Brain (tissue), 1 donor: Measurements from ENCODE around the genes HEY2 and THEMIS.

GRCh38 chr6:124223594-124224231 lies 420.0 kb downstream of the NKAIN2 start:
- RRBS: no CpG with 5 or more reads among the region's 3 CpGs

DNA sequence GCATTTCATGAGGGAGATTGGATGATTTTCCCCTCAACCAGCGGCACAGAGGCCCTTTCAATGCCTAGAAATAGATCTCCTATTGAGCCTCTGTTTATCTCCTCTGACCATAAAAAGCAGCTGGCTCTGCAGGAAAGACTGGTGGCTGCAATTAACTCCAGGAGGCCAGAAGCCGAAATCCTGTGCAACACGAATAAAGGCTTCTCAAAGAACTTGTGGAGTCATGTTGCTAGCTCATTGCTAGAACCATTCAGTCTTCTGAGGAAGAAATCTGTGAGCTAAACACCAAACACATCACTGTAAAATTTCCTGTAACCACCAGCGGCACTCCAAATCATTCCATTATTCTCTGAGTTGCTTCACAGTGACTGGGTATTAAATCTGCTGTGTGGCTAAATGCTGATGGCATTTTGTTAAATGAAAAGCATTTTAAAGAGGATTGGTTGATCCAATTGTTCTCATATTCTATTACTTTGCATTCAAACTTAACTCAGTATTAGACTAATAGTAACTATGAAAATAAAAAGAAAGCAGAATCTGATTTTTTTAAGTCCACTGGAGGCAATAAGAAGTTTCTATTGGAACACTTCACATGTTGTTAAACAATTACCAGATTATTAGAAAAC lies 49.0 kb upstream of the TPD52L1 start:
- RRBS: no CpG with 5 or more reads among the region's 4 CpGs

- RRBS: no CpG with 5 or more reads among the region's 7 CpGs
Observed at GRCh38 chr6:125201842-125202705, 48.5 kb downstream of the TPD52L1 start.

GRCh38 chr6:125357571-125358078 lies 55.9 kb upstream of the HDDC2 start:
- RRBS: no CpG with 5 or more reads among the region's 7 CpGs

DNA sequence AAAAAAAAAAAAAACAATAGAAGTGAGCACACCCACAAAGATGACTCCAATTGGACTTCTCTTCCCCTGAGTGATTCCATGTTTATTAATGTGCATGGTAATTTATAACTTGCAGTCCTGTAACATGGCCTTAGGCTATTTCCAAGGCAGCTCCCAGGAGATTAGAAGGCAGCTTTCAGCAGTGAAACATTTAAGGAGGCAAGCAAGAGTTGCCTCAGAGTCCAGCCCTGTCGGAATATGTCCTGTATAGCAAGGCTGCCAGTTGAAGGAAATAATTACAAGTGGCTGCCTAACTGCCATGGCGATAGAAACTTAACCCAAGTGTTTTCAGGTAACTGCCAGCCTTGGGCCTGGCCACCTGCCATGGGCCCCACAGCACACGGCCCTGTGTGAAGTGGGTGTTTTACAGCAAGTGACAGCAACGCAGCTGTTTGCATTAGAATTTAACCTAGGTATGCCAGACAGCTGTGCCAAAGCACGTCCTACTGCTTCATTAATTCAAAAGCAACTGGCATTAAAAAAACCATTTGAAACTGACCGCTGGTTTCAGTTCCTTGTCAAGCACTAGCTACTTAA lies 152.0 kb upstream of the HEY2 start:
- RRBS: no CpG with 5 or more reads among the region's 6 CpGs

DNA sequence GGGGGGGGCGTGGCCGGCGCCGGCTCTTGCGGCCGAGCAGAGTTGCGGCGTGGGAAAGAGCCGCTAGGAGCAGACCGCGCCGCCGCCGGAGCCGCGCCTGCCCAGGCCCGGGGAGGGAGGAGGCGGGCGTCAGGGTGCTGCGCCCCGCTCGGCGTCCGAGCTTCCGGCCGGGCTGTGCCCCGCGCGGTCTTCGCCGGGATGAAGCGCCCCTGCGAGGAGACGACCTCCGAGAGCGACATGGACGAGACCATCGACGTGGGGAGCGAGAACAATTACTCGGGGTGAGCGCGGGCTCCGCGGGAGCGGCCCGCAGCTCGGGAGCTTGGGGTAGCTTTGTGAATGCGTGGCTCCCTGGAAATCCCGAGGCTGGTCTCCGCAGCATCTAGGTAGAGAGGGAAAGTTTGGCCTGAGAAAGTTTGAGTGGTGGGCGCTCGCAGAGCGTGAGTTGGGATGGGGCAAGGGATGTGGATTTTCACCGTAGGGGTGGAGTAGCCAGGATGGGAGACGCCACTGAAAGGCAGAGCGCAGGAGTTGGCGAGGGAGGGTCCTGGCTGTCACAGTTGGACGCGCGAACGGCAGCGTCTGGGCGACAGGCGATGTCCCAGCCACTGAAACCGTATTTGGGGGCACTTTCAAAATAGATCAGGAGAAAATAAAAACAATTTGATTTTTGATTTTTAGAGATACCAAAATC lies at the start of gene HEY2:
Gene HEY2 (plus strand): TSS at position 54 of the 694 bp plus-strand sequence.
- RRBS: 2% methylated on average over 22 of the region's 66 CpGs

GRCh38 chr6:125791531-125792109 lies 860 bp downstream of the NCOA7 start:
- RRBS: no CpG with 5 or more reads among the region's 8 CpGs

DNA sequence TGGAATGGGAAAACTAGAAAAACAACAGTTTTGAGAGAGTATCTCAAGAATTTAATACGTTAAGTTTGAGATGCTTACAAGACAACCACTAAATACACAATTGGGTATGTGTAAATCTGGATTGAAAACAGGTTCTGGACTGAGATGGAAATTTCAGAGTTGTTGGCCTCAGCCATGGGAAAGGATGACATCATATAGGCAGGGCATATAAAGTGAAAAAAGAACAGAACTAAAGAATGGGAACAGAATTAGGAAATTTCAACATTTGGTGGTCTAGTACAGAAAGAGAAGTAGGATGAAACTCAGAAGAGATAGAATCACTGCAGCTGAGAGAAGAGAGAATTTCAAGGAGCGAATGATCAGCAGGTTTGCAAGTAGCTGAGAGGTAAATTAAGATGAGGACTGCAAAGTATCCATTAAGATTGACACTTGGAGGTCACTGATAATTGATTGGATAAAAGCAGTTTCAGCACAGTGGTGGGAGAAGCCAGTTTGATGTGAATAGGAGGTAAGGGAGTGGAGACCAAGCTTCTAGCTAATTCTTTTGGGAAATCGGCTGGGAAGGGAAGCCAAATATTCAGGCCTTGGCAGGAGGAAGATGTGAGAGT lies 37.3 kb downstream of the NCOA7 start:
- RRBS: no CpG with 5 or more reads among the region's 3 CpGs

- RRBS: no CpG with 5 or more reads among the region's 8 CpGs
Observed at GRCh38 chr6:125839334-125839828, 48.6 kb downstream of the NCOA7 start.

GRCh38 chr6:125845041-125845586 lies 54.4 kb downstream of the NCOA7 start:
- RRBS: no CpG with 5 or more reads among the region's 8 CpGs

DNA sequence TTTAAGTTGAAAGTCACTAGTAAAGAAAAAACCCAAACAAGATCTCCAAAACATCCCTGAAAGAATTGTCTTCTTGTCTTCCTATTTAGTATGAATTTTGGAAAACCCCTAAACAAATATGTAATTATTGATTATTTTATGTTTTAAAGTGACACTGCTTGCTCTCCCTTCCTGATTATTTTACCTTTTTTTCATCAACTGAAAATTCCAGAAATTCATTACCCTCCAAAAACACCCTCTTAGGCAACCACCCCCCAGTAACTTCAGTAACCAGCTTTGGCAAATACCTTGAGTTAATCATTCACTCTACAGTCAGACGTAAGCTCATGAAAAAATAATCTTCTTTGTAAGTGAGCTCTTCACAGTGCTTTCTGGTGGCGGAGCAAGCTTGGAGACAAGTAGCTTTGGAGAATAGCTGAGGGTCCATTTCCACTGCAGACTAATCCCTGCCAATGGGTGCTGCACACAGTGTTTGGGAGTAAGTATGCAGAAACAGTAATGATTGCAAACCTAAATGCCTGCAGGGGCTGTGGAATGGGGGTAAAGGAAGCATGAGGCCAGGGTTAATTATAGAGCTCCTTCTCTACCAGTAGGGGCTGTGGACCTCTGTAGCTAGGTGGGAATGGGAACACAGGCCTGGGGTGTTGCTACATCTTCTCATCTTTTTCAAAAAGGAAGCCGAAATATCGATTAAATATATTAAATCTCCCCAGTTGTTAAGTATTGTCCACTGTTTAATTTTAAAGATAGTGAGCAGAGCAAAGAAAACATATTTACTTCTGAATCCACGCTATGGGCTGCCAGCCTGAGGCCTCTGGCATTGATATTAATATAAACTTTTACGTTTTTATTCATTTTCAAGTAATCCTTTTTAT lies 56.8 kb upstream of the HINT3 start:
- RRBS: no CpG with 5 or more reads among the region's 6 CpGs

DNA sequence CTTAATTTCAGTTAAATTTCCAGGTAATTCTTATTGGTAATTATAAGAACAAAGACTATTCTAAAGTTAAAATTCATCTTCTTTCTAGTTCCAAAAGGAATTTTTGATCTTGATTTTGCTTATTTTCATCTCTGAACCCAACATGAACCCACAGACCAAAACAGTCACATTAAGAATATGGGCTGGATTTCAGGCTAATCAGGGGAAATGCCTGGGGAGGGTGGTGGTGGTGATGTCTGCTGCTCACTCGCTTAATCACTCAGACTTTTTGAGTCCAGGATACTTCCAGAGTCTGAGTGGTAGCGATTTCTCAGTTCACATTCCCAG lies 345.5 kb upstream of the RSPO3 start:
- RRBS: no CpG with 5 or more reads among the region's 2 CpGs

GRCh38 chr6:127117219-127117602 lies 1.3 kb upstream of the RSPO3 start:
- RRBS: 49% methylated on average over 4 of the region's 10 CpGs

- RRBS: no CpG with 5 or more reads among the region's 17 CpGs
Observed at GRCh38 chr6:127121239-127121874, 2.9 kb downstream of the RSPO3 start.

- RRBS: no CpG with 5 or more reads among the region's 1 CpG
Observed at GRCh38 chr6:127150401-127150815, 31.9 kb downstream of the RSPO3 start.

GRCh38 chr6:127317003-127317700 lies 26.3 kb downstream of the ECHDC1 start:
- RRBS: no CpG with 5 or more reads among the region's 4 CpGs

GRCh38 chr6:127483253-127483756 lies 24.1 kb upstream of the KIAA0408 start:
- RRBS: no CpG with 5 or more reads among the region's 4 CpGs

GRCh38 chr6:127900836-127901469 lies at the start of gene THEMIS:
Gene THEMIS (minus strand): TSS chr6:127901058.
- RRBS: no CpG with 5 or more reads among the region's 3 CpGs

DNA sequence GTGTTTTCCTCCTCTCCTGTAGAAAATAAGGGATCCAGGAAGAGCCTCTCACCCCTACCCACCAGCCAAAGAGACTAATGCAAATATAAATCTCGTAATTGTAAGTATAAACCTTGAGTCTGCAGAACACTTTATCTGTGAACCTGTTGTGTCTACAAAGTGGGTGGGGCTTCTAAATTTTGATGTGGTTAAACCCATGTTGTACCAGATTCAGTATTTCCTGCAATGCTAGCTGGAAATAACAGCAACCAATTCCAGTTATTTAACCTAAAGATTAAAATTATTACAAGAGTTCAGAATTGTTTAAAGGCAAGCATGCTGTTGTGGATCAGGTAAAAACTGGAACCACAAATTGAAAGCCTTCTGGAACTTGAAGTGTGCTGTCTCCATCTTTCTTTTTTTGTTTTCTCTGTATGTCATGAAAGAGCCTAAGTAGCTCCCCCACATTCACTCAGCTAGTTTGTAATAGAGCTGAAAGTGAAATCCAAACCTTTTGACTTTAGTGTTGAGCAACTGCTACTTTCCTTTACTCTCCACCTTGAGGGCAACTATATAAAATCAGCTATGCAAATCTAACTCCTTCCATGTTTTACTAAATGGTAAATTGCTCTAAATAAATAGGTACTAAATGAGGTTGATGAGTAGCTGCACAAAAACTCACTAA lies 17.8 kb upstream of the THEMIS start:
- RRBS: no CpG with 5 or more reads among the region's 1 CpG

DNA sequence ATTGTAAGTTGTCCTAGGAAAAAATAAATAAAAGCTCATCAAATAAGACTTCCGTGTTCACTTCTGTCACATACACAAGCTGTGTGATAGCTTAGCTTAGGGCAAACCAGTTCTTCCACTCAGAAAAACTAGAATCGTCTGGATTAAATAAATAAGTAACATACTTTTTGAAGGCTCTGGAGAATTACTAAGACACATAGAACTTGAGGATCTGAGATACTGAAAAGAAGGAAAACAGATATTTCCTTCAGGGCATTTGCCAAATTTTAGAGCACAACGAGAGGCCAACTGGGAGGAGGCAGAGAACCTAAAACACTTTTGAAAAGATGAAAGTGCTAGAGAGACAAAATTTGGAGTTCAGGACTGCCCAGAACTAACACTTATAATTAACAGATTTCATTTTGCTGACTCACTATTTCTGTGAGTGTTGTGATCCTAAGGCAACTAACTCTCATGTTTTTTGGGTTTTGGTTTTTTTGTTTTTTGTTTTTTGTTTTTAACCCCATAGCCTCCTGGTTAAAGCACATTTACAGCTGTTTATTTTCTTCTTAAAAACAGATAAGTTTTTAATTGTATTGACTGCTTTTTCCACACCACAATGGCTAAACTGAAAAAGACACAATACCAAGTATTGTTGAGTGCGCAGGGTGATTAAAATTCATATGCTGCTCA lies 38.7 kb upstream of the THEMIS start:
- RRBS: no CpG with 5 or more reads among the region's 4 CpGs